Bronchus (tissue), 1 donor: ENCODE data around the gene GATB.

GRCh38 chr4:150575979-150576421 lies 6.0 kb upstream of the MAB21L2 start:
- PRO-cap = no peak

GRCh38 chr4:150578534-150579468 lies 3.1 kb upstream of the MAB21L2 start:
- PRO-cap = no peak

DNA sequence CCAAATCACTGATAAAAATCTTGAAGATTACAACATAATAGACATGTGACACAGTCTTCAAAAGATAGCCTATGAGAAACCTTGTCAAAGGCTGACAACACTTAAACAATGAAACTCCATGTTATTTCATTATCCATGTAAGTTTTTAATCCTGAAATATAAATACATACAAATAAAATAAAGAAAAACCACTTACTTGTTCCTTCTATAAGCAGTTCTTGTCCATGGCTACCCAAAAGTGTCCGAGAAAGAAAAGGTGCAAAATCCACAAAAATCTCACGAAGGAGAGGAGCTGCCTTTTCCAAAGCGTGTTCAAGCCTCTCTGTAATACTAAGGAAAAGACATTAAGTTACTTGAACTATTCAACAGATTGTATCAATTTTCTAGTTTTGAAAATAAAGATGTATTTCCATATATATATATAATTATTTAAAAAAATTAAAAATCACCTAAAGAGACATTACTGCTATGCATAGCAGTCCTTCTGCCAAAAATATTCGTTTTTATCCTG lies 209.0 kb downstream of the LRBA start:
- PRO-cap = no peak

GRCh38 chr4:150828079-150828704 lies 186.9 kb downstream of the LRBA start:
- PRO-cap = bidirectional peak, plus-strand start at chr4:150828440, minus-strand start at chr4:150828281

DNA sequence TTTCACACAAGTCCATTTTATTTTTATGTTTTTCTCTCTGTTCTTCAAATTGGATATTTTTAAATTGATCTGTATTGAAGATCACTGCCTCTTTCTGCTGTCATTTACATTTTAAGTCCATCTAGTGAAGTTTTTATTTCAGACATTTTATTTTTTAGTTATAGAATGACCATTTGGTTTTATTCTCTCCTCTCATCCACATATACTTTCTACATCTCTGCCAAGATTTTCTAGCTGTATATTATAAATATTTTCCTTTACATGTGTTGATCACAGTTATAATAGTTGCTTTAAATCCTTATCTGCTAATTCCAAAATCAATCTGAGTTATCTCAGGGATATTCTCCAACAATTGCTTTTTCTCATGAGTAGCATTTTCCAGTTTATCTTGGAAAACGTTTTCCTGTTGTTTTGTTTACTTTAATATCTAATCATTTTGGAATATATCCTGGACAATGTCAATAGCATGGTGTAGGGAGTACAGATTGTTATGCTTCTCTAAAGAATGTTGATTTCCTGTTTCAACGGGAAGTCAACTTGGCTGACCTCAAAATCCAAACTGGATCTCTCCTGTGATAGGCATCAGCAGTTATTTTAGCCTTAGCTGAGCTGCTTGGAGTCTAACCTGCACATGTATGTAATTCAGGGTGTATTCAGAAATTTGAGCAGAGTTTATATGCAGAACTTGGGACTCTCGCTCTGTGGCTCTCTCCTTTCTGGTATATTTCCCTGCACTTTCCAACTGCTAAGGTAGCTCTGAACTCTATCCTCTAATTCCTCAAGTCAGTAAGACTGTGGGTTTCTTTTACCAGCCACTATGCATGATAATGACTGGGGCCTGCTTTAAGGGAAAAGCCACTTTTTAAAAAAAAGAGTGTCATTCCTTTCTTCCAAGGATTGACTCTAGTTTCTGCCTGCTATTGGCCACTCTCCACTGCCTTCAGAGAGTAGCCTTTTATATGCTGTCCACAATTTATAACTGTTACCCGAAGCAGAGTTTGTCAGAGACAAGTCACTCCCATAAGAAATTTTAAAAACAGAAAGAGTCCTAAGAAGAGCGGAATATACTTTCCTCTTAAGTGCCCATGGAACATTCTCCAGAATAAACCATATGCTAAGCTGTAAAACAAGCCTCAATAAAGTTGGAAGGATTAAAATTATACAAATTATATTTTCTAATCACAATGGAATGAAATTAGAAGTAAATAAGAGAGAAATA lies 7.7 kb downstream of the PRSS48 start:
- PRO-cap = no peak

GRCh38 chr4:151432589-151433698 lies 24.0 kb downstream of the FHIP1A start:
- PRO-cap = no peak

DNA sequence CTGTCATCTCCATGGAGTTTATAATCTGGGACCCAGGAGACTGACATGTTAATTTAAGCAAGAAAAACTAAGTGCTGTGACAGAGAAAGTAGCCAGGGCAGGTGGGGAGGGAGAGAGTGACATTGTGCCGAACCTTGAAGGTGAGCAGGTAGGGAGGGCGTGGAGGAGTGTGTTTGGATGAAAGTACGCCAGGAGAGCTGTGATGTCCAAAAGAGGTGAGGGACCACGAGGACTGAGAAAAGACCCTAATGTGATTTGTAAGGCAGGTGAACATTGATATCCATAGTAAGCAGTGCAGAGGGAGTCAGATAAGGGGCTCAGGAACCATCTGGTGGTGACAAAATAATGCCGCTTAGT lies 158.4 kb downstream of the GATB start:
- PRO-cap = no peak

- PRO-cap = no peak
Measured at GRCh38 chr4:151664038-151664775, 96.6 kb downstream of the GATB start.

DNA sequence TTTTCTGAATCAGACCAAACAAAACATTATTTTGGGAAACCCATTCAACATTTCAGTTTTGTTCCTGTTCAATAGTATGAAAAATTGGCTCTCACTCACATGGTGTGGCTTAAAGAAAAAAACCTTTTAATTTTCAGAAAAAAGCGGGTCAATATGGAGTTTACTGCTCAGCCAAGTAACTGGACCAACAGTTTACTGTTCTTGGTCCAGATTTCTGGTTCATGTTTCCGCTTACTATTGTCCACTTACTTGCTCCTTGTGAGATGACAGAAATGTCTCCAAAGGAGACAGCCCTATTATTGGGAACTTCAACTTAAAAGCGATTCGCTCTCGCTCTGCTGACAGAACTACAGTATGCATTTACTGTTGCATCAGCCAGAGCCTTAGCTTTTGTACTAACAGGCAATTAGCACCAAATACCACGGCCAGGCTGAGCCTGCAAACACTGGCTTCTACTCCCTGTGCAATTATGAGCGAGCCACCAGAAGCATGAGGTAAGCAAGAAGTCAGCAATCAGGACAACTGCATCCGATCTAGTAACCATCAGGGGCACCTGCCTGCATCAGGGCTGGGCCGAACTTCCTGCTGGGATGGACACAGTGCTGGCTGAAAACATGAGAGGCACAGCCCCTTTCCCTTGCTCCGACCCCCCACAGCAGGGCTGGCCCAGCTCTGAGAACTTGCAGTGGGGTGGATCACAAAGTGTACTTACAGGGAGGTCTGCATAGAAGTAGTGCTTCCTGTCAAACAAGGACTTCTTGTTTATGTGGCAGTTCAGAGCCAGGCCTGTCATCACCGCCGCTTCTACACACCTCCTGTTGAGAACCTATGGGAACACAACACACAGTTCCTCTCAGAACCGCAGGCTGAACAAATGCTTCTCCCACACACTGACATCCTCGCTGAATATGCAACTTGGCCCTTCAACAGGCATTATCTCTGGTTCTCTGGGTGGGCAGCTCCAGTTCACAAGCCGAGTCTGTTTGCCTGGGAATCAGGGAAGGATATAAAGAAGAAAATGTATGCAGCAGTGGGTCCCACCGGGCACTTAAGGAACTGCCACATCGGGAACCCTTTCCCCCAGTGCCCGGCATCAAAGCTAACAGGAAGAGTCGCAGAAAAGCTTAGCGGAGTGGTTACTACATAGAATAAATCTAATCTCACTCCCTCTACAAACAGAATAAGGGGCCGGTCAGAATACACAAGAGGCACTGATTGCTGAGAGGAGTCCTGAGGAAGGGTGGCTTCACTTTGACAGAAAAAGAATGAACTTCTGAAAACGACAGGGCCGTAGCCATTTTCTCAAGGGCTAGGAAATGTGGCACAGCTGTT lies 41.6 kb downstream of the GATB start:
- PRO-cap = no peak

GRCh38 chr4:151760879-151761630 lies at the start of gene GATB:
Gene GATB, minus strand, starts transcription at chr4:151761007.
- PRO-cap = bidirectional peak, plus-strand start at chr4:151761200, minus-strand start at chr4:151760999

DNA sequence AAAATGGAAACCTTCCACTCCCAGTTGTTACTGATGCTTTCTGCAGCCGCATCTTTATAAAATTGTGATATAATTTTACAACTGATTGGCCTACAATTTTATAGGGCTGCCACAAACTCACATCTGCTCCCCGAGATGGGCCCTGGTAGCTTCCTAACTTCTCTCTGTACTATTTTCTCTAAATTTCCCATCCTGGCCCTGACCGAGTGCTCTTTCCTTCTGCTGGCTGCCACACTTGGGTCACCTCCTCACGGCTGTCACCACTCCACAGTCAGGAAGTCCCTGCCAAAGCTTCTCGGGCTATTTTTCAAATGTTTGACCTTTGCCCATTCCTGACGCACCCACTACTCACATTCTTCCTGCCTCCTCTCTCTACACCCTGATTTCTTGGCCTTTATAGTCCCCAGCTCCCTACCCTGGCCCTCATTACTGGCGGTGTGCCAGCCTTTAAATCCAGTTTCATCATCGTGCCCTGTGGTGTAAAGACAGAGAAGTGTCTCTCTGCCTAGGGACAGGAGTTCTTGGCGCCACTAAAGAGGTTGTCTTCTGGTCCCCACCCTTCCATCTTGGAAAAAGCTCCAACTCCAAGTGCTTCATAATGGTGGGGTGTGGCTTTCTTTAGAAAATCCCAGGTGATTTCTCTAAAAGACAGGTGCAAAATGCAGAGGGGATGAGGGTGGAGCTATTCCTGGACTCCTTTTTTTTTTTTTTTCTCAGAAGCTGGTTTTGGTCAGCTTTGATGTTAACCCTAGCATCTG lies 46.4 kb upstream of the GATB start:
- PRO-cap = no peak

GRCh38 chr4:152100269-152101384 lies 339.8 kb upstream of the GATB start:
- PRO-cap = unidirectional peak, plus-strand start at chr4:152100802

GRCh38 chr4:152643300-152643695 lies 36.5 kb downstream of the TMEM154 start:
- PRO-cap = no peak

DNA sequence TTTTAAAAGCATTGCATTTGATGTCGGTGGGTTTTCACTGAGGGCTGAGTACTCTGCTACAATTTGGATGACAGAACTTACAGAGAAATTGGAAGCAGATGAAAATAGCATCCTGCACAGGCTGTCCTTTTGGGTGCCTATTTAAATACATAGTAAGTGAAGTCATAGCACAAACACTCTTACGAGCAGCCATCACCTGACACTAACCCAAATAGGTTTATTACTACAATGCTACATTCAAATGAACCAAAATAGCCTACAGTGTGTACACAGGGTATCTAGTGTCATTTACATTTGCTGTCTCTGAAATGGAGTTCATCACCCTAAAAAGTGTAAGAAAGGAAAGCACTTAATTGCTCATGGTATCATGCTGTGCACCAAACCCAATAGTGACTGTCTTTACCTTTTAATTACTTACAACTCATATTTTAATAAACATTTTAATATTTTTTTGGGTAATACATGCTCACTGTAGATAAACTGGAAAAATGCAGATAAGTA lies 11.5 kb upstream of the TMEM154 start:
- PRO-cap = no peak

- PRO-cap = no peak
Measured at GRCh38 chr4:152885143-152885568, 51.0 kb upstream of the FHDC1 start.

DNA sequence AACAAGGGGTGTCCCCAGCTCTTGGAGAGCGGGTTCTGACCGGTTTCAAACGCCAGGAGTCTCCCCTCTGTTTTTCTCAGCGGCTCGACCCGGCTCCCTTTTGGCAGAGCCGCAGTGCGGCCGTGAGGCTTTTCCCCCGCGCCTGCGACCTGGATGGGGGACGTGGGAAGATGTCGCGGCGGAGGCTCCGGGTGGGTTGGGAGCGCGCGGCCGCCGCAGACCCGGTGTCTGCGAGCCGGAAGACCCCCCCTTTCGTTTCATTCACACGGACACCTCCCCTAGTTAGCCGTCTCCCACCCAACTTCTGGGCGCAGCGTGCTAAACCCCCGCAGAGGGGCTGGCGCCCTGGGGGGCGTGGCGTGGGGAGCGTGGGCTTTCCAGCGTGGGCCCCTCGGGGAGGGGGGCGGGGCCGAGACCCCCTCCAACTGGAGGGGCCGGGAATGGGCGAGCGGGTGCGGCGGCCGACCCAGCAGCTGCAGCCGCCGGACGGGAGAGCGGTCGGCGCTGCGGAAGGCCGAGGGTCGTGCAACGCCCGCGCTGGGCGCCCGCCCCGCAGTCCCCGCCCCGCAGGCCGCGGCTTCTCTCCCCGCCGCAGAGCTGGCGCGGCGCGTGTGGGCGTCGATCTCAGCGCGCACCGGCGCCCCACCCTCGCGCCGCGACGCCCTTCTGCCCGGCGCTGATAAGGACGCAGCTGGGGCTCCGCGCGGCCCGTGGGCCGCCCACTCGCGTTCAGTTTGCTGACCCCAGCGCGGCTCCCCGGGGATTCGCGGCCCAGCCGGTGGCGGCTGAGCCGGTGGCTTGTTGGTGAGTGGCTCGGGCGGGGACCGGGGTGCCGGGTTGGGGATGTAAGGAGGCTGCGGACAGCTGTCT lies 1.2 kb downstream of the FHDC1 start:
- PRO-cap = bidirectional peak, plus-strand start at position 682 of the sequence, minus-strand start at position 599 of the sequence

DNA sequence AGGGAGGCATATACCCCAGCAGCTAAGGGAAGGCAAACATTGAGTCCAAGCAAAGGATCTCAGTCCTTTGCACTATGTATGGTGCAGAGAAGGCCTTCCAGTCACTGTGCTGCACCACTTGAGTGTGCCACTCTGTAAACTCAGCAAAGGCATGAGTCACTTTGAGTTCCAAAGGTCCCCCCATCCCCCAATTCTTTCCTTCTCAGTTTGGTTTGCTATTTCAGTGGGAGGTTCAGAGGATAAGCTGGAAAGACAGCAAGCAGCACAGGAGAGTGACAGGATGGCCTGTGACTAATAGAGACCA lies 131.2 kb downstream of the FHDC1 start:
- PRO-cap = bidirectional peak, plus-strand start at position 235 of the sequence, minus-strand start at position 74 of the sequence

GRCh38 chr4:153189400-153189910 lies 14.8 kb upstream of the TRIM2 start:
- PRO-cap = unidirectional peak, minus-strand start at chr4:153189605

DNA sequence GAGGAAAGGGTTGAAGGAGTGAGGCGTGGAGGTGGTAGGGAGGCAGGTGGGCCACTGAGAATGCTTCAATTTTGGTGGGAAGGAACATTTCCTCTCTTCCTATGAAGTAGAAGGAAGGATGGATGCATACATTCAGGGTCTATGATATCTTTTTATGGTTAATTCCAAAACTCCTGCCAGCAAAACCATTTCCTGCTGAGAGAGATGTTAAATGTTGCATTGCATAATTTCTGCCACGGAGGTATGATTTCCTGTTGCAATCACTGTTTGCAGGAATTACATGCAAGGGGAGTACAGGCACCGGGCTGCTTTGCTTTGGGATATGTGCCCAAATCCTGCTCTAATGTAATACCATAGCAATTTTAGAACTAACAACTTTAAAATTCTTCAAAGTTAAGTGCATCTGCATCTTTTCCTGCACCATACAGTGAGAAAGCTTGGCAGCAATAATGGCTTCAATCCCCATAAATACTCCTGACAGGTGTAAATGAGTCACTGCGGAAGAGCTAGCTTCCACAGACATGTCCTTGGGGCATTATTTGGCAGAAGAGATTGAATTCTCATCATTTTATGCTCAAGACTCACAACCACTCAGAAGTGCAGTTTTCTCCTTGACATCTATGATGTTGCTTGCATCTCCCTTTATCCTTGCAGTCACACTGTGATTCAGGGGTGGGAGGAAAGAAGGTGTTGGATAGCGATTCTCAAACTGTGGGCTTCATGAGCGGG lies 29.6 kb downstream of the TRIM2 start:
- PRO-cap = no peak

DNA sequence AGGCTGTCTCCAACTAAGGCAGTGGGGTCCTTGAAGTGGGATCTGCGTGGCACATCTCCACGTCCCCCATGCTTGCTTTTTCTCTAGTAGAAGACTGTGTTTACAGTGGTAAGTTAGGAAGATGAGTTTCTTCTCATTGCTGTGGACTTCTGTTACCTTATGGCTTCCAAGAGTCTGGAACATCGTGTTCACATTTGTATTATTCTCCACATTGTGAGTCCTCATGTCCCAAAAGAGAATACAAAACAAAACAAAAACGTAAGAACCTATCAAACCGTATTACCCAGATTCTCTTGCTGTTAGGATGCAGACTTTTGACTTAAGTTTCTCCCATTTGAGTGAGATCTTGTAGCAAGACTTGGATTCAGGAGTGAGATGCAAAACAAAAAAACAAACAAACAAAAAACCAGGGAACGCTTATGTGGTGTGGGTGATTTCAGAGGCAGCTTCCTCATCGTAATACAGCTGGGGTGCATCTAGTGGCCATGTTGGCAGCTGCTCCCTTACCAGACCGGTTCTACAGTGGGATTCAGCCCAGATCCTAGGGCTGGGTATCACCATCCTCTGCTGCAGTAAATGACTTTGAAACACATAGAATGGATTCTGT lies 41.3 kb downstream of the TMEM131L start:
- PRO-cap = no peak